ENCODE measurements around the gene AMMECR1L.

- PRO-cap, result no peak
- RAMPAGE, long total RNA, 2 experiments, result no peak in any of the 2 experiments
These were observed 103.5 kb downstream of the BIN1 start for GRCh38 chr2:127003411-127003831.

DNA sequence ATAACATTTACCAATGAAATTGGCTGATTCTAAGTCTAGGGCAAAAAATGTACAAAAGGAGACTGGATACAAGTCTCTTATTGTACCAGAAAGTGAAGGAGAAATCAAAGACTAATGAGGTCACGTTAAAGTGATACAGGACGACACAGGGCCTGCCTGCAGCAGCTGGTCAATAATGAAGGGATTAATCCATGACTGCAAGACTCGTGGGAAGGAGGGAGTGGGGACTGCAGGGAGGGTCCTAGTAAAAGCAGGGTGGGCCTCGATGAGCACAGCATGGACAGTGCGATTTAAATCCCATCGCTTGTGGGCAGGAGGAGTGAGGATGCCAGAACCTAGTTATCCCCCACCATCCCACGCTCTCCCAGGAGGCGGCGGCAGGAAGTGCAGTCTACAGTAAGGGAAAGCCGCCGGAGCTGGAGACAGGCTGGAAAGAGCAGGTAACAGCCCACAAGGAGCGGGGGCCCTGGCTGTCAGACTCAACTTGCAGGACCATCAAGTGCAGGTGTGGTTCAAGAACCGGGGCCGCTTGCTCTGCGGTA lies 82.4 kb downstream of the BIN1 start:
- PRO-cap, result no peak
- RAMPAGE, long total RNA, 2 experiments, result no peak in any of the 2 experiments

DNA sequence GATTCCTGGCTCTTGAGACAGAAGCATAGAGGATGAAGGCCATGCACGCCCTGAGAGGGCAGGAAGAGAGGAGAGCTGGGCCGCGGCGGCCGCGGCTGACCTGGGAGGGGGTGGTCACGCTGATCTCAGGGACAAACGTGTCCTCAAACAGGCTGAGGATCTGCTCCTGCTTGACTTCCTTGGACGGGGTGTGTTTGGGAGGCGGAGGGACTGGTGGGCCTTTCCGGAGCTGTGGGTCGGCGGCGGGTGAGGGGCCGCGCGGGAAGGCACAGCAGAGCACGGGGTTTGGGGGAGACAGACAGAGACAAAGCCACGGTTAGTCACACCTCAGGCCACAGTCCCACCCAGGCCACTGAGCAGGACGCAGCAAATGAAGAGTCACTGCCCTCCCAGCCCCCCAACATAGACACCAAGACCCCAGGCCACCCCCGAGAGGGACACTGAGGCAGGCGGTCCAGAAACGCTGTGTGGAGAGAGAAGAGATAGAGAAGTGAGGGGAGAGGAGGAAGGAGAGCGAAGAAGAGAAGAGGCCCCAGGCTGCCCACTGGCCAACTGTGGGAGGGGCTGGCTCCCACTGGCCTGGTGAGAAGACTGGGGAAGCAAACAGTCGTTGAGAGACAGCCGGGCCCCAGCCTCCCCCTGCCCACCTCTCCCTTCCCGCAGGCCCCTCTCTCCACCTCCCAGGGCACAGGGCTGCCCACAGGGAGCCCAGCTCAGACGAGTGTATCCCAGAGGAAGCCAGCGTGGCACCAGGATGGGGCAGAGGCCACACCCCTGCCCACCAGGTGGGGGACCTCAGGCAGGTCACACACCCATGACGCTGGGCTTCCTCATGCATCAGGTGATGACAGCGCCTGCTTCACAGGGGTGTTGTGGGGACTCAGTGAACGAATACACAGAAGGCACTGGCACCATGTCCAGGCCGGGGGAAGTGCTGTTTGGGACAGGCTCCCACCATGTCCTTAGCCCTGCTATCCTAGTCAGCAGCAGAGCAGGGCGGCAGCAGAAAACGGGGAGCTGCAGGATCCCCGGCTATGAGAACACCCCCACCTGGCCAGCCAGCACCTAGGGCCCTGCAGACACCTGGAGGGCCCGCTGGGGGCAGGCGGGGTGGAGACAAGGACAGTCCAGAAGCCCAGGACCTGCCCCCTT lies 49.2 kb downstream of the BIN1 start:
- PRO-cap, result no peak
- RAMPAGE, long total RNA, 2 experiments, result no peak in any of the 2 experiments

DNA sequence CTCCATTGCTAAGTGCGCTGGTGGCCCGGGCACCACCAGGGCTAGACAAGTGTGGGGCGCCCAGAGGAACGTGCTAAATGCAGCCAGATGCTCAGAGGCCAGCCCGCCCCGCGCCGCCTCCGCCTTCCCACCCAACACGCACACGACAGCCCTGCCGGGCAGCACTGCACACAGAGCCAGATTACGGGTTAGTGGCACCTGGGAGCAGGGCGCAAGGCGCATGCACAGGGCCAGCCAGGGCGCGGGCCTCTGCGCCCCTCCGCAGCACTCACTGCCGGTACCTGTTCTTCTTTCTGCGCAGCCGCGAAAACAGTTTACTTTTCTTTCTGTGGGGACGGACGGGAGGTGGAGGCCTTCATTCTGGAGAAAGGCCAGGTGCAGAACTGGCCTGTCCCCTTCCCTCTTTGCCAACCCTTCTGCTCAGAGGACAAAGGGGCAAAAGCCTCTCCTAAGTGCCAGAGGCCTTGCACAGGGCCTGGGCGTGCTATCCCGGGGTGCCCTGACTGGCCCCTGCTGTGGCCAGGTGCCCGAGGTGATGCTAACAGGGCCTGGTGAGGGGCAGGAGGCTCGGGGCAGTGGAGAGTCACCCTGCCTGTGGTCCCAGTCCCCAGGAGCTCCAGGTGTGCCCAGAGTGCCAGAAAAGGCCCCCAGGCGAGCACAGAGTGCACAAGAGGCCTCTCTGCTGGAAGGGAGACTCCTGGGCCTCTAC lies 46.5 kb downstream of the BIN1 start:
- PRO-cap, result no peak
- RAMPAGE, long total RNA, 2 experiments, result no peak in any of the 2 experiments

DNA sequence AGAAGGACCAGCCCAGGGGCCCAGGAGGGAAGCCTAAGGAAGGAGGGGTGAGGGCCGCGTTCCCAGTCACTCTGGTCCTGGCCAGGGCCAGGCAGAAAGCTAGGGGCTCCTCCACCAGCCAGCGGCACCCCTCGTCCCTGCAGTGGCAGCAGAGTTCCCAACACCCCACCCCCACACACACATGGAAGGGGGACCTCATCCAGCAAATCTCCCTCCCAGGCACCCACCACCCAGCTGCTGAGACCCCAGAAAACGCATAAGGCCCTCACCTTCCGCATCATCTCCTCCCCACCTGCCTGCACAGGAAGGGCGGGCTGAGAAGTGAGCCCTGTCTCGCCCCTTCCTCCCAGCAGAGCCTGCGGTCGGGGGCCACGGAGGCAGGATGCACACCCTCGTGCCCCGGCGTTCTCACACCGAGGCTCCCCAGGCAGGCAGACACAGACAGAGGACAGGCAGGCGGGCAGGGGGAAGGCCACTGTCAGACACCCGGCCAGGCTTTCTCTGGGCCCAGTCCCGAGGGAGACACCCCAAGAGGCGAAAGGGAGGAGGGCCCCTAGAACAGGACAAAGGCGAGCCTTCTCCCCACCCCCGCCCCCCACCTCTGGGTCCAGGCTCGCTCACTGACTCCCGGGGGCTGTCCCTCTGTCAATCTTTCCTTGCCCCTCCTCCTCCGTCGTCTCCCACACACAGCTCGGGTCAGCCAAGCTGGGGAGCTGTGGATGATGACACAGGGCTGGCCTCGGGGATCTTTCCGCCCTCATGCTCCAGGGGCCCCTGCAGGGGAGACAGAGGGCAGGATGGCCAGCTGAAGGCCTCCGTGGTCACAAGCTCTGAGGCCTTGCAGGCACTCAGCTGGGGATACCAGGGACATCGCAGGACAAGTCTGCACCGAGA lies 25.1 kb downstream of the BIN1 start:
- PRO-cap, result bidirectional peak, plus-strand start at position 783 of the sequence, minus-strand start at position 503 of the sequence
- RAMPAGE, long total RNA, 2 experiments, result no peak in any of the 2 experiments

- PRO-cap, result no peak
- RAMPAGE, long total RNA, 2 experiments, result no peak in any of the 2 experiments
These were observed 38.5 kb upstream of the BIN1 start for GRCh38 chr2:127145274-127146037.

DNA sequence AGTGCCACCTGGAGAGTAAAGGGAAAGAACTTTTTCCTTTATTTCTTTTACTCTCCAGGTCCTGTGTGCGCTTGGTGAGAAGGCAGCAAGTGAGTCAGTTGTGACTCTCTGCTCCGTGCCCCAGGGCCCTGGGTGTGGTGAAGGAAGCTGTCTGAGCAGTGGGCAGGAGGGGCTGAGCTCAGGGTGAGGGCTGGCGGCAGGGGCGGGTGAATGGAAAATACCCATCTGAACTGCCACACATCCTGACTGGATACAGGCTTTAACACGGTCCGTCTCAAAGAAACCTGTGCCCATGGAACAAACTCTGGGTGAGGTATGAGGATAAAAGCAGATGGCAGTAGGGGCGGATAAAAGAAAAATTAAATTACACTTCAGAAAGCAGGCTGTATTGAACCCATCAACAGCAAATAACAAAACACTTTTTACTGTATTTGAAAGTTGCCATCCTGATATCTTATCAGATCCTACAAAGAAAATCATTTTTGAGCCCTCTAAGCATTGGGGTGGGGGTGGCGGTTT lies 2.1 kb downstream of the CYP27C1 start:
- PRO-cap, result bidirectional peak, plus-strand start at position 238 of the sequence, minus-strand start at position 96 of the sequence
- RAMPAGE, long total RNA, 2 experiments, result no peak in any of the 2 experiments

- PRO-cap, result bidirectional peak, plus-strand start at chr2:127219381, minus-strand start at chr2:127219328
- RAMPAGE, long total RNA, 2 experiments, result no peak in any of the 2 experiments
These were observed 1.0 kb downstream of the CYP27C1 start for GRCh38 chr2:127218995-127219589.

DNA sequence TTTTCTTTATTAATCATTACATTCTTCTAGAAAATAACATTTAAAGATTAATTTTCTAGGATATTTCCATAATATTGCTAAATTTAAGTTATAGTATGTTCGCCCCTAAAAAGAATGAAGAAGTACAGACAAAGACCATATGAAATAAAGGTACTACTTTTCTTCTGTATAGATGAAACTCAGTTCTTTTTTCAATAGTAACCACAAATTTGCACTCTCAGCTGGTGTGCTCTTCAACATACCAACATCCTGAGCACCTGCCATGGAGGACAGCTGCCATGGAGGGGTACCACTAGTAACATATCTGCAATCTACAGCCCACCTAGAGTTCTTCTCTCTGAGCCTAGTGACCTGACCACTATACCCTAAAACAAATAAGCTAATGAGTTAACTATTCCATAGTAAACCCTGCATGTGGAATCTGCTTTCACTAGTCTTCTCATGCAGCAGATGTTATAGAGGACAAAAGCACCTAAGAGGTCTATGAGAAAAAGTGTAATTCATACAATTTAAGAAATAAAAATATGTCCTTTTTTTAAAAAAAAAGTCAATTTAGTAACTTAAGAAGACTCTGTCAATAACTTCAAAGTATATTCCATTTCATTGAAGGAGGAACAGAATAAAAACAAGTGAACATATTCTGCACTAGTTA lies 36.9 kb upstream of the ERCC3 start:
- PRO-cap, result no peak
- RAMPAGE, long total RNA, 2 experiments, result no peak in any of the 2 experiments

GRCh38 chr2:127359637-127360117 lies 28.1 kb downstream of the MAP3K2 start:
- PRO-cap, result no peak
- RAMPAGE, long total RNA, 2 experiments, result no peak in any of the 2 experiments

DNA sequence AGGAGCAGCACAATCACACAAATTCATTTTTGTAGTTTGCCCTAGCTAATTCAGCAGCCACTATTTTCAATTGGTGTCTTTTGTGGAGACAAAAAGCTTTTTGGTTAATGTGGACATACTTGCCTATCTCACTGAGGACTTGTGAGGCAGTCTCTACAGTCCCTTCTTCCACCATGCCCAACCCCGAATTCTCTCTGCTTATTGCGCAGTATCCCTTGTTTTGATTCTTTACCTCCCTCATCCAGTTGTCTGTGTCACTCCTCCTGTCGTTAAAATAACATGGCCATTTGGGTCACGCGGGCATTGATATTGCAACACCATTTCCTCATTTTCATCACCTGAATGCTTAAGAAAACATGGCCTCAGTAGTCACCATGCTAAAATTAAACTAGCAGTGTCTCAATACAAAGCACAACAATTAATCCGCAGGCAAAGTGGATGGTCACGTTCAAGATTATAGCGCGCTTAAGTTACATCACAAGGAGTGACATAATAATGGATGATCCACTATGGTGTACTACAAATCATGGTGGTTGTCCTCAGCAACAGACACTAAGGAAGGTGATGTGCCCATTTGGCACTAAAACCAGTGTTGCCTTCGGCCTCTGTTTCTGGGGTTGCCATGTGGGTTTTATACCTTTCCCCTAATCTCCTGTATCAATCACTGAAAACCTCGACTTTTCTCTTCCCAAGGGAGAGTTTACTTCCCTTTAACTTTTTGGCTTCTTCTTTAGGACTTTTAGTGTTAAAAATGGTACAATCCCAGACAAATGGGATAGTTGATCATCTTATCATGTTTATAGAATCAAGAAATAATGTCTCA lies 6.2 kb upstream of the PROC start:
- PRO-cap, result no peak
- RAMPAGE, long total RNA, 2 experiments, result no peak in any of the 2 experiments

GRCh38 chr2:127454885-127455534 lies 36.8 kb downstream of the PROC start:
- PRO-cap, result no peak
- RAMPAGE, long total RNA, 2 experiments, result no peak in any of the 2 experiments

GRCh38 chr2:127525315-127525889 lies 887 bp downstream of the IWS1 start:
- PRO-cap, result no peak
- RAMPAGE, long total RNA, 2 experiments, result no peak in any of the 2 experiments

DNA sequence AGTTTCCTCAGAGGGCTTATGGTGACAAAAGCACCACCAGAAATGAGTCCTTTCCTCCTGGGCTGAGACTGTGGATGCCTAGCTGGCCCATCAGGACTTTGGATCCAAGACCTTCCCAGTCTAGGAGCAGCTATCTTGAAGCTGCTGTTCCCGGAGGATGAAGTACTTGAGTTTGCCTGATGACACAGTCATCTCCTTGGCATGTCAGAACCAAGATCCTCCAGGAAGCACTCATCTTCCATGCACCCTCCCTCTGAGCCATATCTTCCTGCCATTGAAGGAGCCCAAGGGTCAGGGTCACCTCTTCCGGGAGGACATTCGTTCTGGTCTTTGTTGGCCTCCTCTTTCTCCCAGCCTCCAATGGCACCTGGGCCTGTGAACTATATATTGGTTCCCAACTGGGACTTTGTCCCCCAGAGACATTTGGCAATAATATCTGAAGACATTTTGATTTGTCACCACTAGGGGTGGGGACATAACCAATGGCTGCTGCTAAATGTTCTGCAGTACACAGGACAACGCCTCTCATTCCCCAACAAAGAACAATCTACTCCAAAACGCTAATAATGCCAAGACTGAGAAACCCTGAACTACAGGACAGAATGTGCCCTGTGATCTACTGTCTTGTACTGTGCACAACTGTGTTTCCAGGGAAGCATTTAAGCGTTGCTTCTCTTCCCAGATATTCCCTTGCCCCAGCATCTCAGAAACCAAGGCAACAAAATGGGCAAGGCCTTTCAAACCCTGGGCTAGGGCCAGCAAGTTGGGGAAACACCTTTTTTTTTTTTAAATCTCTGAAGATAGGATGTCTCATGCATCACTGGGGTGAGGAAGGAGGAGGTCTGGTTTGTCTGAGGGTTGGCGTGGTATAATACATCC lies 4.1 kb upstream of the MYO7B start:
- PRO-cap, result no peak
- RAMPAGE, long total RNA, 2 experiments, result no peak in any of the 2 experiments

- PRO-cap, result no peak
- RAMPAGE, long total RNA, 2 experiments, result no peak in any of the 2 experiments
These were observed 17.9 kb upstream of the GPR17 start for GRCh38 chr2:127627999-127628504.

DNA sequence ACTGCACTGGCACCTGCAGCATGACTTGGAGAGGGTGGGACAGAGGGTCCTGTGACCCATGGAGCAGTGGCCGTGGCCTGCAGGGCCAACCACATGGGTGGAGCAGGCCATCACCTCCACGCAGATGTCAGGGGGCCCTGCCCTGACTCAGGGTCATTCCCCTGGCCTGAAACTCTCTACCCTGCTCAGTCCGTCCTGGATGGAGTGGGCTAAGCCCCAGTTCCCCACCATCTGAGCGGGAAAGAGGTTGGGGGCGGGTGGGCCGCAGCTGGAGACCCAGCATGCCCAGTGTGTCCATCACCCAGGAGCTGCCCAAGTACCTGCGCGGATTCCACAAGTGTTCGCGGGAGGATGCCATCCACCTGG lies 10.6 kb upstream of the GPR17 start:
- PRO-cap, result no peak
- RAMPAGE, long total RNA, 2 experiments, result no peak in any of the 2 experiments

GRCh38 chr2:127859705-127860093 lies 1.7 kb upstream of the POLR2D start:
- PRO-cap, result no peak
- RAMPAGE, long total RNA, 2 experiments, result no peak in any of the 2 experiments

- PRO-cap, result bidirectional peak, plus-strand start at chr2:127885963, minus-strand start at chr2:127885956; unidirectional peak, plus-strand start at chr2:127885963; bidirectional peak, plus-strand start at chr2:127886495, minus-strand start at chr2:127886159
- RAMPAGE, long total RNA, 2 experiments, result no peak in any of the 2 experiments
These were observed at the start of gene AMMECR1L for GRCh38 chr2:127885731-127886611. Gene AMMECR1L (minus strand): TSS chr2:127885956.

DNA sequence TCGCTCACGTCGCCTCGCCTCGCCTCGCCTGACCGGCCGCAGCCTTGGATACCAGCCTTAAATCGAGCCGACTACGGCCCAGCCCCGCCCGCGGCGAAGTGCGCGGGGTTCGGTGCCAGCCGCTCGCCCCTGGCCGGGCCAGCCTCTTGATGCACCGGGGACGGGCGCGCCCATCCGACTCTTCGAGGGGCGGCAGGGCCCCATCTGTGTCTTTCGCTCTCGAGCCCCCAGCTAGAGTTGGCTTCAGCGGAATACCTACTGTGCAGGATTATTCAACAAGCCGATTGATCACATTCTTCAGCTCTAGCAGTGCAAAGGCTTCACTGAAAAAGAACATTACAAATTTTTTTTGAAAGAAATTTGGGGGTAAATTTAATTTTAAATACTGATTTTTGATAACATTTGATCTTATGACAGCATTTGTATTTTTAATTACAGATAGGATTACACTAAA lies 883 bp upstream of the AMMECR1L start:
- PRO-cap, result no peak
- RAMPAGE, long total RNA, 2 experiments, result no peak in any of the 2 experiments

DNA sequence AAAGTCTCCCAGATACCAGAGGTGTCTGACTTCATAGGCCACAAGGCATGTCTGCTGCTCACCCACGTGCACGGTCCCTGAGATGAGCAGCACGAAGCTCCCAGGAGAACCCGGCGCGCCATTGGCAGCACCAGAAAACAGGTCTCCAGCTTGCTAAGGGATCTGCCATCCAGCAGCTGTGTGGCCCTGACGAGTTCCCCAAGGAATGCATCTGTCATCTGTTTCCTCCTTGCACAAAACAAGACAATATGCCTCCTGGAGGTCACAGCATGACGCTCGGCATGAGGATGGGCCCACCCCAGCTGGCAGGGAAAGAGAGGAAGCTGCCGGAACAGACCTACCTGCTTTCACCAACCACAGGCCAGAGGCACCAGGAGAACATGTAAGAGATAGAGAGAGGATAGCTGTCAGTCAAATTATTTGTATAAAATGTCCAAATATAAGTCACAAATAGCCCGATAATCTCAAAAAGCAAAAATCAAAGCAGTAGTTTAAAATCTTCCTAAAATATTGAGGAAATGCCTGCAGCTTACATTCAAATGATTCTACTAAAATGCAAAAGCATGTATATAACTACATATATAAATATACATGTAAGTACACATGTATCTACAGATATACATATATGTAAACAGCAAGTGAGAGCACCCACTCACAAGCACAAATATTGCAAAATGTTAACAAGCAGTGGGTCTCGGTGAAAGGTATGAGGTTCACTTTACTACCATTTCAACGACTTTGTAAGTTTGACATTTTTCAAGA lies 29.0 kb downstream of the HS6ST1 start:
- PRO-cap, result no peak
- RAMPAGE, long total RNA, 2 experiments, result no peak in any of the 2 experiments